Neutrophil (primary cell): ENCODE data around the genes CD1D, CD1E, OR10J5 and FCRL6.

- PRO-cap = no peak
Measured at GRCh38 chr1:158180569-158181649, at the start of gene CD1D. TSS of gene CD1D (plus strand) at chr1:158180895.

- PRO-cap = no peak
Measured at GRCh38 chr1:158185753-158186158, 5.1 kb downstream of the CD1D start.

- PRO-cap = no peak
Measured at GRCh38 chr1:158353616-158354029, at the start of gene CD1E. TSS of gene CD1E (plus strand) at chr1:158353894.

DNA sequence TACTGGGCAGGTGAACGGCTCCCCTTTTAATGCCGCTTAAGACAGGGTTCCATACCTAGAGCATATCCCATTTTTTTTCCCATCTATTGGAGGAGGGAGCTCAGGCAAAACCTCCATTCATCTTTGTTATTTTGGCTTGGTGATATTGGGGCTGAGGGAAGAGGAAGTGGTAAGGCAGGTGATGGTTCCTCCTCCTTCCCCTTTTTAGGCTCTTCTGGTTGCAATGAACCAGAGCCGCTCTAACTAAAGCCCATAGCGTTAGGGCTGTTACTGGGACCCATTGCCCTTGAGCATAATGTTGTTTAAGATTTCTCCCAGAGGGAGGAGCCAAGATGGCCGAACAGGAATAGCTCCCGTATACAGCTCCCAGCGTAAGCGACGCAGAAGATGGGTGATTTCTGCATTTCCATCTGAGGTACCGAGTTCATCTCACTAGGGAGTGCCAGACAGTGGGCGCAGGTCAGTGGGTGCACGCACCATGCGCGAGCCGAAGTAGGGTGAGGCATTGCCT, 21.1 kb downstream of the PYHIN1 start:
- PRO-cap = no peak

DNA sequence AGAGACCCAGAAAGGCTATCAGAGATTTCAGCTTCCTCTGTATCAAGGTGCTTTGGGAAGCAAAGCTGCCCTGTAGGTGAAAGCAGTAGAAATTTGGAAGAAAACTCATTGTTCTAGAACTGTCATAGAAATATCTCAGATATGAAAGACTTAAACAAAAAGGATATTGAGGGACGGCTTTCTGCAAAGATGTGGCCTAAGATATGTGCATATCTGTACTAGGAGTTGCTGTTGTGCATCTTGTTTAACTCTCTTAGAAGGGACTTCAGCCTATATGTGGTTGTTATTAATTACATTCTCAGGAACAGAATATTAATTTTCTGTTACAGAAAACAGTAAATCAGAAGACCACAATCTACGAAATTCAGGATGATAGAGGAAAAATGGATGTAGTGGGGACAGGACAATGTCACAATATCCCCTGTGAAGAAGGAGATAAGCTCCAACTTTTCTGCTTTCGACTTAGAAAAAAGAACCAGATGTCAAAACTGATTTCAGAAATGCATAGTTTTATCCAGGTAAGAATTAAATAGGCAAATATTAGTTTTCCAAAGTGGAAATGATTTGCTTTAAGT, 10.4 kb downstream of the IFI16 start:
- PRO-cap = no peak

- PRO-cap = no peak
Measured at GRCh38 chr1:159051294-159052074, 25.1 kb downstream of the AIM2 start.

- PRO-cap = no peak
Measured at GRCh38 chr1:159141861-159142362, 29.5 kb upstream of the CADM3 start.

DNA sequence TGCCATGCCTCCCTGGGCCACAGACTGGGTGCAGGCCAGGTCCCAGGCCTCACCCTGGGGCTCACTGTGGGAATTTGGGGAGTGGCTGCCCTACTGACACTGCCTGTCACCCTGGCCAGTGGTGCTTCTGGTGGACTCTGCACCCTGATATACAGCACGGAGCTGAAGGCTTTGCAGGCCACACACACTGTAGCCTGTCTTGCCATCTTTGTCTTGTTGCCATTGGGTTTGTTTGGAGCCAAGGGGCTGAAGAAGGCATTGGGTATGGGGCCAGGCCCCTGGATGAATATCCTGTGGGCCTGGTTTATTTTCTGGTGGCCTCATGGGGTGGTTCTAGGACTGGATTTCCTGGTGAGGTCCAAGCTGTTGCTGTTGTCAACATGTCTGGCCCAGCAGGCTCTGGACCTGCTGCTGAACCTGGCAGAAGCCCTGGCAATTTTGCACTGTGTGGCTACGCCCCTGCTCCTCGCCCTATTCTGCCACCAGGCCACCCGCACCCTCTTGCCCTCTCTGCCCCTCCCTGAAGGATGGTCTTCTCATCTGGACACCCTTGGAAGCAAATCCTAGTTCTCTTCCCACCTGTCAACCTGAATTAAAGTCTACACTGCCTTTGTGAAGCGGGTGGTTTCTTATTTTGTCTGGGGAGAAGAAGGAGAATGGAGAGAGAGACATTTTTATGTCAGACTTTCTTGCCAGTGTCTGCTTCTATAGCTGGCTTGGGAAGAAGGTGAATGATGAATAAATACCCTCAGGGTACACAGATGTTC, 1.4 kb downstream of the ACKR1 start:
- PRO-cap = no peak

DNA sequence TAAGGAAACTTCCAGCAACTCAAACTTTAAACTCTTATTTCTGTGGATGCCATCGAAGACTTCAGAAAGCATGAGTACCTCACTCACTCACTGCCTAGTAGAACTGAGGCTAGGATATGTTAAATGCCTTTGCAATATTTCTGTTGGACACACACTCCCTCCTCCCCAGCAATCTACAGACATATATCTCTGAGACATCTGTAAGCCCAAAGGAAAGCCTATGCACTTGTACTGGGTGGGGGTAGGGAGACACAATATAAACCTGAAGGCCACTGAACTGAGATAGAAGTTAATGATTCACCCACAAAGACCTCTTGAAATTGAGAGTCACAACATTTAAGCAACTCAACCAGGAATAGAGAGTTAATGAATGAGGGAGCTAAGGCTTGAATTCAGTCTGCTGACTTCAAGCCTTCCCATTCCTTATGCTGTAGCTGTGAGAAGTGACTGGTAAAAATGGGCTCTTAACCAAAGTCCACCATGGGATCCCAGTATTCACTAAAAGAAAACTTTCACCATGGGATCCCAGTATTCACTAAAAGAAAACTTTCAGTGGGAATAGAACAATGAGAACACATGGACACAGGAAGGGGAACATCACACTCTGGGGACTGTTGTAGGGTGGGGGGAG, 5.0 kb downstream of the OR10J1 start:
- PRO-cap = no peak

GRCh38 chr1:159468165-159468542, 28.6 kb downstream of the OR10J1 start:
- PRO-cap = no peak

DNA sequence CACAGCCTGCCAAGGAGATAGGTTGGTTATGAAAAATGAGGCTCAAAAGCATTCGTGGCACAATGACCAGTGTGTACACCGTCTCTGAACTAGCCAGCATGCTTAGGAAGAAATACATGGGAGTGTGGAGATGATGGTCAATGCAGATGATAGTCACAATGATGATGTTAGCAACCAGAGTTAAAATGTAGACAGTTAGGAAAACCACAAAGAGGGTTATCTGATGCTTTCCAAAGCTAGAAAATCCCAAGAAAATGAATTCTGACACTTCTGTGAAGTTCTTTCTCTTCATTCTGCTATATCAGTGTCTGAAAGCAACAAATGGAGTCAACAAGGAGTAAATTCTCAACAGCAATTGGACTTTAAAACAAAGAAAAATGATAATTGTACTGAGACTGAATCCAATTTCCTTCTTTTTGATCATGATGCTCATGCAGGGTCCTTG, at the start of gene OR10J5:
TSS of gene OR10J5 (minus strand) at position 292 of the 445 bp plus-strand sequence.
- PRO-cap = no peak

- PRO-cap = no peak
Measured at GRCh38 chr1:159581218-159581753, 6.3 kb upstream of the APCS start.

DNA sequence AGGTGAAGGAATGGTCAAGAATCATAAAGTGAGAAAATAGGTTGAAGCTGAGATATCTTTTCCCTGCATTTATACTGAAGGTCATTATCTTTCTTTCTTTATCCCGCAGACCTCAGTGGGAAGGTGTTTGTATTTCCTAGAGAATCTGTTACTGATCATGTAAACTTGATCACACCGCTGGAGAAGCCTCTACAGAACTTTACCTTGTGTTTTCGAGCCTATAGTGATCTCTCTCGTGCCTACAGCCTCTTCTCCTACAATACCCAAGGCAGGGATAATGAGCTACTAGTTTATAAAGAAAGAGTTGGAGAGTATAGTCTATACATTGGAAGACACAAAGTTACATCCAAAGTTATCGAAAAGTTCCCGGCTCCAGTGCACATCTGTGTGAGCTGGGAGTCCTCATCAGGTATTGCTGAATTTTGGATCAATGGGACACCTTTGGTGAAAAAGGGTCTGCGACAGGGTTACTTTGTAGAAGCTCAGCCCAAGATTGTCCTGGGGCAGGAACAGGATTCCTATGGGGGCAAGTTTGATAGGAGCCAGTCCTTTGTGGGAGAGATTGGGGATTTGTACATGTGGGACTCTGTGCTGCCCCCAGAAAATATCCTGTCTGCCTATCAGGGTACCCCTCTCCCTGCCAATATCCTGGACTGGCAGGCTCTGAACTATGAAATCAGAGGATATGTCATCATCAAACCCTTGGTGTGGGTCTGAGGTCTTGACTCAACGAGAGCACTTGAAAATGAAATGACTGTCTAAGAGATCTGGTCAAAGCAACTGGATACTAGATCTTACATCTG, 567 bp downstream of the APCS start:
- PRO-cap = no peak

DNA sequence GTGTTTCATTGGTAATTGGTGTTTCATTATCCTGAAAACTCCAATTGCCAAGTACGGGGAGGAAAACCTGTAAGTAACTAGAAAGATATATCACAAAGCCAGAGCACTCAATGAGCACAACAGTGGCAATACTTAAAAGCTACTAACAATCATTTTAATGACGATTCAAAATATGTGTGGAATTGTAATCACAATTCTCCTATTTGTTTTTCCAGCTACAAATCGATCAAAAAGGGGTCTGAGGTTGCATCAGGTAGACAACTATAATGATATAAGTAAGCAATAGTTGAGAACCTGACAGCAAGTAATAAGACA, 1.3 kb downstream of the APCS start:
- PRO-cap = no peak

DNA sequence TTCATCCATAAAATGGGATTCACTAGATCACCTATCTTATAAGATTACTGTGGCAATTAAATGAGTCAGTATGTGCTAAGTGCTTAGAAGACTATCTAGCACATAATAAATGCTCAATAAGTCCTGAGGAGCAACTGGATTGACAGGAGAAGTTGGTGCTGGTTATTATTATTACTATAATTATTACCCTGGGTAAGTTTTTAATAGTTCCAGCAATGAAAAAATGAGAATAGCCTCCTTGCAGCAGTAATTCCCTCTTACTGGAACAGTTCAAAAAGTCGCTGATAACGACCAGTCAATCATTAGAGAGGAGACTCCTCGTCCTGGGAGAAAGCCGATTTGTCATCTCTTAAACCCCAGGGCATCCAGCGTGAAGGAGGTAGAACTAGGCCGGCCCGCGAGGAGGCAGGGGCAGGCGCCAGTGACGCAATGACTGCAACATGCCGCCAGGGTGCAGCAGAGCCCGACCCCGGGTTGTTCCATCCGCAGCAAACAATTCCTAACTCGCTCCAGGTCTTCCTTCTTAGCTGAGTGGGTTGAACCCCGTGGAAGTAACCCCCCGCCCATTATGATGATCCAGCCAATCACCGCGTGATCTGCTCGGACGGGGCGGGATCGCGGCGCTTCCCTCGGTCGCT, 407 bp upstream of the DUSP23 start:
- PRO-cap = bidirectional peak, plus-strand start outside the sequence, minus-strand start at position 497 of the sequence

DNA sequence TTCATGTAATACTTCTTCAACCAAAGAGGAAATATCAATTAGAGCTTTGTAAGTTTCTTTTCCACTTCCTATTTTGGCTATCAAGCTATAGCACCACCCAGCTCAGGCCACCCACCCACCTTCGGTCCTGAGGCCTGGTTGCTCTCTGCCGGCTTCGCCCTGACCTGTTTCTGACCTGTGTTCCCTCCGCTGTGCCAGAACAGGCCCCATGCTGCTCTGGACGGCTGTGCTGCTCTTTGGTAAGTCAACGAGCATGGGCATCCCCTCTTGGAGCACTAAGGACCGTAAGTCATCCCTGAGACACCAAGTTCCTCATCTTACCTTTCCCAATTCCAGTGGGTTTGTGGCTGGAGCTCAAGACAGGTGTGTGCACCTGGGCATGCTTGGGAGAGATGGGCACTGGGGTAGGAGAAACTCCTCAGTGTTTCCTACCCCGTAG, at the start of gene FCRL6:
TSS of gene FCRL6 (plus strand) at position 144 of the 439 bp plus-strand sequence.
- PRO-cap = no peak

DNA sequence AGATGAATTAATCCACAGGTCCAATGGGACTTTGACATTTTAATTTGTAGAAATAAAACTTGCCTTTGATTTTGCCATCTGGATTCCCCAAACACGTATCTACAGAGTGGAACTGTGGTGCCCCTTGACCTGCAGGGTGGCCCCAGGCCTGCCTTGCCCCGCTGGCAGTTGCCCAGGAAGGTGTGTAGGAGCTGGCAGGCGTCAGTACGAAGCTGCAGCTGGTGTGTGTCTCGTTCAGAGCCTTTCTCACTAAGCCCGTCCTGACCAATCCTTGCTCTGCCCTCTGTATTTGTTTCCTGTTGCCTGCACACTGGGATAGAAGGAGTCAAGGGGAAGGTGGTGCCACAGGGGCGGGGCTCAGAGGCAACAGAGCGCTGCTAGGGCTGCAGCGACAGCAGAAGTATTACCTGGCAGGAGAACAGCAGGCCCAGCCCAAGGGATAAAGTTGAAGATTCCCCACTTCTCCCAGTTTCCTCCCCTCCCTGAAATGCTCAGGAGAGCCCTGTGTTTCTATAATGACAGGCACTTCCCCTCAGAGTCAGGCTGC, 5.2 kb upstream of the VSIG8 start:
- PRO-cap = no peak

- PRO-cap = no peak
Measured at GRCh38 chr1:159876605-159877007, 14.1 kb upstream of the VSIG8 start.

- PRO-cap = bidirectional peak, plus-strand start at chr1:159924315, minus-strand start at chr1:159924291; bidirectional peak, plus-strand start at chr1:159924988, minus-strand start at chr1:159924535
Measured at GRCh38 chr1:159924212-159924904, 949 bp downstream of the TAGLN2 start.

GRCh38 chr1:159929194-159930136, 4.2 kb upstream of the TAGLN2 start:
- PRO-cap = no peak